AG09319 (cell line): ENCODE measurements around a stretch of chr2.

DNA sequence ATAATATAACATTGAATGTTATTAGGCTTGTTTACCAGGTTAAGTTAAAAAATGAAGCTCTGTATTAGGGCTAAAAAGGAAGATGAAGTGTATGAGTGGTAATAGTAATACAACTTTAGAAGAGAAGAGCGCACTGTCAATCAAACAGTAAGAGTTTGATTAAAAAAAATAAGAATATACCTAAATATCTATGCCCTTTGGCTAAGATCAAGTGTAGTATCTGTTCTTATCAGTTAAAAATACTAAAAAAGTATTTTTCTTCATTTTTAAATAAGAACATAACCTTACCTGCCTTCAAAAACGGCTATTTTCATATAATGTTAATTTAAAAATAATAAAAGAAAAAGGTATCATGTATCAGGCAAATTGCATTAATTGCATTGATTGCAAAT is 1647.6 kb downstream of the SUCLG1 start:
- RRBS = no CpG with 5 or more reads among the region's 2 CpGs

GRCh38 chr2:84781923-84782405 is 98.9 kb downstream of the TRABD2A start:
- RRBS = no CpG with 5 or more reads among the region's 3 CpGs

GRCh38 chr2:84924693-84924932 is 19.2 kb downstream of the TMSB10 start:
- RRBS = no CpG with 5 or more reads among the region's 4 CpGs

GRCh38 chr2:85046013-85046628 is 75.2 kb downstream of the KCMF1 start:
- RRBS = no CpG with 5 or more reads among the region's 13 CpGs

DNA sequence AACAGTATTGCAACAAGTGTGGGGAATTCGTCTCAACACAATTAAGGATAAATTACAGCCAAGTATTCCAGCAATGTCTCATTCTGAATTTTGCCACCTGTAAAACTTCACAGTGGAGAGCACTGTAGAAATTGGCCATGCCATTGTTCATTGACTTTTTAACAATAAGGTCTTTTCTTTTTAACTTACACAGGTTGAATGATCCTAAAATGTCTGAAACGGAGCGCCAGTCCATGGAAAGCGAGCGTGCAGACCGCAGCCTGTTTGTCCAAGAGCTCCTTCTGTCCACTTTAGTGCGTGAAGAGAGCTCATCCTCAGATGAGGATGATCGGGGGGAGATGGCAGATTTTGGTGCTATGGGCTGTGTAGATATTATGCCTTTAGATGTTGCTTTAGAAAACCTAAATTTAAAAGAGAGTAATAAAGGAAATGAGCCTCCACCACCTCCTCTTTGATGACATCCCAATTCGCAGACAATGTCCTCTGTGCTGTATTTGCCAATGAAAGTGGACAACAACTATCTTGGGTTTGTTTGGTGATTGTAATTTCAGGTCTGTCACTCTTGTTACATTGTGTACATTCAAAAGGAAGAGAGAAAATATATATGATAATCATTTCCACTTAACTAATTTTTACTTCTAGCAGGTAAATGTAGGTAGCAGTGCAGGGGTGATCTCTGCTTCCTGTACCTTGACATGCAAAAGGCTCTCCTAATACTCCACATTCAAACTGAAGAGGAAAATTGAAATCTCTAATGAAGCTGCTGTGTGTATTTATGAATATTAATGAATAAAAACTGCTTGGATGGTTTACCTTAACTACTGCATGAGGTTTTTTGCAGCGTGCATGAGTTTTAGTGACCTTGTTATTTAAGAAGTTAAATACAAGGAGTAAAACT is 80.0 kb upstream of the TCF7L1 start:
- RRBS = no CpG with 5 or more reads among the region's 10 CpGs

DNA sequence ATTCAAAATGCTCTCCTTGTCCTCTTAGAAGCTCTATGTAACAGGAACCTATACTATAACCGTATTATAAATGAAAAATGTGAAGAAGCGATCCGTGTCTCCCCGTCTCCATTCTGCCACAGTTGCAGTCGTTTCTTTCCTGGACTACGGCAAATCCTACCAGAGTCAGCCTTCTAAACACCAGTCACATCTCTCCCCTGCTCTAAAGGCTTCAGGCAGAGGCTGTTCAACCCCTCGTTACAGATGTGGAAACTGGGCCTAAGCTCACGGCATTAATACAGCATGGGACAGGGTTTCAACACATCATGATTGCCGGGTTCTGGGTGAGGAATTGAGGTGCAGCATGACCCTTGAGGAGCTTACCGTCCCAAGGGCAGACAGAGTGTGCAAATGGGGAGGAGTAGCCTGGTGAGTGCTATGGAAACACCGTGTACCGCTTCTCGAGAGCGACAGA is 51.3 kb downstream of the TGOLN2 start:
- RRBS = no CpG with 5 or more reads among the region's 14 CpGs

GRCh38 chr2:85303916-85304796 is 23.6 kb downstream of the TGOLN2 start:
- RRBS = 93% methylated on average over 9 of the region's 32 CpGs

- RRBS = no CpG with 5 or more reads among the region's 10 CpGs
Observed at GRCh38 chr2:85325355-85325820, 2.4 kb downstream of the TGOLN2 start.

GRCh38 chr2:85409573-85410164 is 497 bp downstream of the CAPG start:
- RRBS = no CpG with 5 or more reads among the region's 3 CpGs

DNA sequence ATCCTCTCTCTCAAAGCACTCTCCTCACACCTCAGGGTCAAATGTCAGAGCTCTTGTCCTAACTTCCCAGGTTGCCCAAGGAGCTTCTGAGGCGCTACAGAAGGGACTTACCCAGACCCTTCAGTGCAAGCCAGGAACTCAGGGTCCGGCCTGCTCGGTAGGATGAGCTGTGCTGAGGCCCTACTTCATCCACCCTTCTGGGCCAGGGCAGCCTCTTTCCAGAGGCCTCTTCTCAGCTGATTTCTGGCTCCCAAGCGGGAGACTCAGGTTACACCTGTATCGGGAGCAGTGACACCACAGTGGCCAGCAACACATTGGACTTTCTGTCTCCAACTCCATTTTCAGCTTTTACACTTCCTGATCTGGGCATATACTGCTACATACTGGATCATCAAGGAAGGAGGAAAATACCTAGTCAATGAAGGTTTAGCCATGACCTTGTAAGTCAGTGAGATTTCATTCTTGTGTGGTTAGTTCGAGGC is 823 bp downstream of the SH2D6 start:
- RRBS = no CpG with 5 or more reads among the region's 6 CpGs

GRCh38 chr2:85538235-85538983 is 559 bp upstream of the MAT2A start:
- RRBS = 2% methylated on average over 23 of the region's 52 CpGs

GRCh38 chr2:85584824-85585707 is 835 bp downstream of the VAMP5 start:
- RRBS = no CpG with 5 or more reads among the region's 10 CpGs

DNA sequence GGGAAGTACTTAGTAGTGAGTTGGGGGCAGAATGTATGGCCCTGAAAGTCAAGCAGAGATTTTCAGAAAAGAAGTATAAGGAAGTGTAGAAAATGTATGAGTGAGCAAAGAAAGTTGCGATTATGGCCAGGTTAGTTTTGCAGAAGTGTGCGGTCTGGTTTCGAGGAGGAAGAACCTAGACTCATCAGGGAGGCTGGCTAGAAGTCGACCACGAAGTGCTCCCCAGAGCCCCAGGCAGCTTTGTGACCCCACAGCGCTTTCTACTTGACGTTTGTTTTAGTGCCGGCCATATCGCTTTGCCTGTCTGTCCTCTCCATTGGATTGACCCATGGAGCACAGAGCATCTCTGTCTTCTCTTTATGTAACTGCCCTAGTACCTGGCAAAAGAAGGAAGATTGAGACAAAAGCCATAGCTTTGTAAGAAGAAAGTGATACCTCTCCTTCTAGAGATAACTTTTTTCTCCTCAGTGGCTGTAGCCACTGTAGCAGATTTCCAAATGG is 19.8 kb downstream of the SFTPB start:
- RRBS = no CpG with 5 or more reads among the region's 9 CpGs

GRCh38 chr2:85648835-85649609 is 19.0 kb downstream of the SFTPB start:
- RRBS = no CpG with 5 or more reads among the region's 4 CpGs

DNA sequence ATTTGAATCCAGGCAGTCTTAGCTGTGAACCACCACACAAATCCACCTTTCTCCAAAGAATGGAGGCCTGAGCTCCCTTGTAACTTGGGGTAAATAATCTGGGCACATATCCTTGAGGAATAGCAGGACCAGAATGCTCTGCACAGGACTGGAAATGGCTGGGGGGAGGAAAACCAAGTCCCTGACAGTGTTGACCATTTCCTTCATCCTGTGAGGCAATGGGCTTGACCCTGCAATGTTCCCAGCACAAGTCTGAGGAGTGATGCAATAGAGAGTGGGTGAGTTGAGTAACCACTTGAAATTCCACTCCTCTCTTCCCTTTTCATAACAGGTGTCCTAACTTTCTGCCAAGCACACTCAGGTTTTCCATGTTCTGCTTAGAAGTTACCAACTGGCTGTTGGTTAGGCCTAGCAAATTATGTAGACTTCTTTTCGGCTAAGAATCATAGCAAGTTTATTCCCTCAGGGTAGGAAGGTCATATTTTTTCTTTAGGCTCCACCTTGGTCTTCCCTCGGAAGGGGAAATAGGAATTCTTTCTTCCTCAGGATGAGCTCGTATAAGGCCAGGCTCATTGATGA is 11.4 kb downstream of the GNLY start:
- RRBS = no CpG with 5 or more reads among the region's 3 CpGs

- RRBS = no CpG with 5 or more reads among the region's 4 CpGs
Observed at GRCh38 chr2:85708375-85709191, 14.4 kb downstream of the GNLY start.

DNA sequence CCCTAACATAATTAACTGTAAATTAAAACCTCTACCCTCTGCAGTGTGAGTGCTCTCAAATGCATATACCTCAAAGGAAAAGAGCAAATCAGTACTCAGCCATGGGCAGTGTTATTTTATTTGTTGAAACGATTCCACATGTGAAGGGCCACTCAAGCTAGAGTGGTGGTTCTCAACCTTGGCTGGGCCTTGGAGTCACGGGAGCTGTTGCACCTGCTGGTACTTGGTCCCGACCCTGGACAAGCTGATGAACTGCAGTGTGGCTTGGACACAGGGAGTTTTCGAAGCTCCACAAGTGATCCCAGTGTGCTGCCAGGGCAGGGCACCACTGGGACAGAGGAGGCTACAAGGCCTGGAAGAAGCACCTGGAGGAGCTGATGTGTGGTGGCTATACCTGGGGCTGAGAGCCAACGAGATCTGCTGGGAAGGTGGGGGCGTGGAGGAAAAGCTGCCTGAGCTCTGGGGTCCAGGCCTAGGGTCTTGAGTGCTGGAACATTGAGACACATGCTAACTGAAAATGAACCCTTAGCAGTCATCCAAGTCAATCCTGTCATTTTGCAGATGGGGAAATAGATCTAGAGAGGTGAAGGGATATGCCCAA is 19.8 kb downstream of the GNLY start:
- RRBS = no CpG with 5 or more reads among the region's 6 CpGs

GRCh38 chr2:85722491-85722928 is 28.4 kb downstream of the GNLY start:
- RRBS = no CpG with 5 or more reads among the region's 6 CpGs

- RRBS = no CpG with 5 or more reads among the region's 4 CpGs
Observed at GRCh38 chr2:85737368-85737878, 16.4 kb upstream of the ATOH8 start.

- RRBS = 93% methylated on average over 4 of the region's 25 CpGs
Observed at GRCh38 chr2:85758070-85759443, 4.8 kb downstream of the ATOH8 start.